Retinal pigment epithelial cell (primary cell): ENCODE measurements around a stretch of chr20.

GRCh38 chr20:1895622-1896159 lies 484 bp downstream of the SIRPA start:
- RRBS, result 29% methylated on average over 3 of the region's 16 CpGs

DNA sequence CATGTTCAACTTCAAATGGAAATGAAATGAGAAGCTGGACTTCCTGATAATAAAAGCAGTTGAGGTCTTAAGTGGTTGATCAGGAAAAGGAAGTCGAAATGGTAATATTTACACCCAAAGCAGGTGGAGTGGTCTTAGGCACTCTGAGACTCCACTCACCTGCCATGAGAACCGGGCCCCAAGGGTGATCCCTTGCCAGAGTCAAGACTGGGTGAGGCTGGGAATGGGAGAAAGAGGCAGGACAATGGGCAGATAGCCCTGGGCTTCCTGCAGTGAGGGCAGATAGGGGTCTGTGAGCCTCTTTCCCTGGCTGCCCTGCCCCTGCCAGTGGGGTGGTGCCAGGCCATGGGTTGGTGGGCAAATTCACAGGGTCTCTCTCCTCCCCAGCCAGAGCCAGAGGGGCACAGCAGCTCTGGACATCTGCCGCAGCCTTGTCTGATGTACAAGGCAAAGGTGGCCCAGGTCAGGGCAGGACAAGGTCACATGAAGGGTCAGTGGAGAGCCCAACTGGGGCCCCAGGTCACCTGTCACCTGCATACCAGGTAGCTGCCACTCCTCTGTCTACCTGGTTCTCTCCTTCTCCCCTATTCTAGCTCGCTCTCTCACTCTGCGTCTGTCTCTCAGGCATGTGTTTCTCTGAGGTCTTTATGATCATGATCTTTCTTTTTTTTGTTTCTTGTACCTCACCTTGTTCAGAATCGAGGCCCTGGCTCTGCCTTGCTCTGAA lies 18.0 kb downstream of the SIRPA start:
- RRBS, result no CpG with 5 or more reads among the region's 6 CpGs

DNA sequence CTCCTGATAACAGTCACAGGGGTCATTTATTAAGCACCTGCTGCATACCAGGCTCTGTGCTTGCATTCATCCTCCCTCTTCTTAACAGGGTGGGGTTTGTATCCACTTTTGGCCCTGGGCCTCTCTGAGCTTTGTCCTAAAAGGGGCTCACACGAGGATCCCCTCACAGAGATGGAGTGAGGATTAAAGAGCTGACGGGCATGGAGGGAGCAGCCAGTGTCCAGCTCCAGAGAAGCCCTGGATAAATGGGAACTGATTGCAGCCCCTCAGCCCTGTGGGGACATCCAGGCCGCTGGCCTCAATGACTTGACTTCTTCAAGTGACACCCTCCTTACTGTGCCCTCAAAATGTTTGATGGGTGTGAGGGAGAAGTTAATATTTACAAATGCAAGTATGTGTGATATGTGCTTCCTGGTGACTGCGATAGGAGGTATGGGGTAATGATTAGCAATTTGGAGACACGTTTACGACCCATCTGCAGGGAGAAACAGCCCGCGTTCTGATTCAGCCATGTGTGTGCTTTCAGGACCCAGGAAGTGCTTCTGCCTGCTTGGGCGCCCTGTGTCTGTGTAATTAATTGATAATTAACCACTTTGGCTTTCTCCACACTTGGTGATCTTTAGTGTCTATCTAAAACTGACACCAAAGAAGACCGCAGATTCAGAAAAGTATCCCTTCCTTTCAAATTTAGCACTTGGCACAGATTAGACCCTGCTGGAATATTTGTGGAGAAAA lies 24.9 kb downstream of the SIRPA start:
- RRBS, result no CpG with 5 or more reads among the region's 10 CpGs

DNA sequence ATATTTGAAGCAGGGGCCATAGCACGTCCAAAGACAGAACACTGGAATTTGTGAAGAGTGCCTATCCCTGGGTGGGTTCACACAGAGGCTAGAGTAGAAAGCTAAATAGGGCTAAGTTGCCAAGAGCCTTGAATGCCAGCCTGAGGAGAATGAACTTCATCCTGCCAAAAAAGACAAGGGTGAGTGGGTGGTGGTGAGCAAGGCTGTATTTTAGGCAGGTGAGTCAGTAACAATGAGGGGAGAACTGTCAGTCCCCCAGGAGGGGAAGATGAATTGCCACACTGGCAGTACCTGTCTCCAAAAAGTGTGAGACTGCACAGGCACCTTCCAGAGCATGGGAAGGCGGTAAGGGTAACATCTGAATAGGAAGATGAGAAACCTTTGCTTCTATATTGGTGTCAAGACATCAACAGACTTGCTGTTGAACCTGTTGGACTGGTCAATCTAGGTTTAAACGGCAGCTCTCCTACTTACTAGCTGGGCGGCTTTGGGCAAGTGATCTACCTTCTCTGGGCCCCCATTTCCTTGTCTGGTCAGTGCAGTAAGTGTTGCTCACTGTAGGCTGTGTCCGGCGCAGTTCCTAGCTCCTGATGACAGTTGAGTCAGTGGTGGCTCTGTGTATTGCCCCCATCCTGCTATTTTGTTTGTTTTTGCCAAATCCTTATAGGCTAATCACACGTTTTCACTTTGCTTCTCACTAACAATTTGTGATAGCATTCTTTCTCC lies 30.9 kb downstream of the STK35 start:
- RRBS, result no CpG with 5 or more reads among the region's 7 CpGs

DNA sequence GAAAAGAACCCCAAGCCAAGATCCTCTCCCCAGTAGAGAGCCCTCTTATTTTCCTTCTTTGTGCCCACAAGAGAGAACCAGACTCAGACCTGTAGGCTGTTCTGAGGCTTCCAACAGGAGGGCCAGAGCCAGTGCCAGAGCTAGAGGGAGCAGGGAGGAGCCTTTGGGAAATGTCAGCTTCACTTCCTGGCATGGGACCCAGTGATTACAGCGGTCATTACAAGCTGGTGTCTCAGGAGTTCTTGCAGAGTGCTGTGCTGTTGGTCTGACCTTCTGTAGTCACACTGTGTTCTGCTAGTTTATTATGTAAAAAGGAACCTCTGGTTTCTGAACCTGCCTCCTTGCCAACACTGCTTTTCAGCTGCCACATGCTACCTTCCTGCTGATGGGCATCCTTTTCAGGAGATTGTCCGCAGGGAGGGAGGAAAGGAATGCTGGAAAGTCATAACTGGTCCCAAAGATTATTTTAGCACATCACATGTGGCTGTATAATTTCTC lies 39.0 kb downstream of the STK35 start:
- RRBS, result no CpG with 5 or more reads among the region's 2 CpGs

GRCh38 chr20:2255491-2256319 lies 40.1 kb upstream of the TGM3 start:
- RRBS, result no CpG with 5 or more reads among the region's 10 CpGs

DNA sequence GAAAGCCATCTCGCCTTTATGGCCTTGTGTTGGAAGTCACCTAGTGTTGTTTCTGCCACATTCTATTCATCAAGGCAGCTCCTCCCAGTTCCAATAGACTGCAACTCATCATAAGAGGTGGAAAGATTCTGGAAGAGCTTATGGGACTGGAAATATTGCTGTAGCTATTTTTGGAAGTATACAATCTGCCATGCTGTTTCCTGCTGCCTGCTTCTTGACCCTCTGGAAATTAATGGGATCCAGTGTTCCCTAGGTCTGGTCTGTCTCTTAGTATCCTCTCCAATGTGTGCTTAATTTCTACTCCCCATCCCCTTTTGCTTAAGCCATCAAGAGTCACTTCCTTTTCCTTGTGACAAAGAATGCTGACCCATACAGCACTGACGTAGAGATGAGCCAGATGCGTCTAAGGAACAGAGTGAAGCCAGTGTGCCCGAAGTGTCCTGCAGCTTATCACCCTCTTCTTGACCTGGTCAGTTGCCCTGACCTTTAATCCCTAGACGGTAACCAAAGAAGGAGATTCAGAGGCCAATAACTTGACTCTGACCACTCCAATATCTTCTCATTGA lies 31.4 kb downstream of the SNRPB start:
- RRBS, result no CpG with 5 or more reads among the region's 5 CpGs

- RRBS, result no CpG with 5 or more reads among the region's 8 CpGs
Observed at GRCh38 chr20:2462469-2463303, 7.9 kb downstream of the SNRPB start.

GRCh38 chr20:2654632-2655774 lies 2.6 kb downstream of the NOP56 start:
- RRBS, result no CpG with 5 or more reads among the region's 20 CpGs

GRCh38 chr20:2656227-2656902 lies 3.9 kb downstream of the NOP56 start:
- RRBS, result no CpG with 5 or more reads among the region's 13 CpGs

GRCh38 chr20:2712257-2713496 lies 20.1 kb downstream of the EBF4 start:
- RRBS, result no CpG with 5 or more reads among the region's 6 CpGs

GRCh38 chr20:2729373-2729822 lies 36.8 kb downstream of the EBF4 start:
- RRBS, result no CpG with 5 or more reads among the region's 5 CpGs

DNA sequence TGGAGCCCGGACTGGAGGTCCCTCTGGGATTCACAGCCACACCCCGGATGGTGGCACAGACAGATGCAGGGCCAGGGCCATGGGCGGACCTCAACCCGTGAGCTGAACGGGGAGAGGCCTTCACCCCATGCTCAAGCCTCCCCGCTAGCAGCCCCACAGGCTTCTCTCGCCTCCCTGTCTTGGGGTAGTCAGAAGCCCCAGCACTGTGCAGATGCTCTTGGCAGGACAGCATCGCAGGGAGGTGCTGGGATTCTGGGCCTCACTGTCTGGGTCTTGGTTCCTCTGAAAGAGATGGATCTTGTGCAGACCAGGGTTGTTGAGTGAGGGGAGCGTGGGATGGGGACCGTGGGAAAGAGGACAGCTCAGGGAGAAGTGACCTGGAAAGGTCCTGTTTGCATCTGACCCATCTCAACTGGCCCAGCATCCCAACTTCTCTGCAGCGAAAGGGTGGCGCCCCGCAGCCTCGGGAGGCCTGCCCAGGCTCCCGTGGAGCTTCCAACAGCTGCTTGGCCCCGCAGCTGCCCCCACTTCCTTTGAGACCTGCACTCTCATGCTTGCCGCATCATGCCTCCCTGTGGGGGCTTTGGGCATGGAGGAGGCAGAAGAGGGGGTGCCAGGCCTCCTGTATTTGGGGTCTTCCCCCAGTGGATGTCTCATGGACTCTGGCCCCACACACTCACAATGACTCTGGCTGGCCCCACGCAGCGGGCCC lies 41.0 kb downstream of the CPXM1 start:
- RRBS, result 100% methylated on average over 2 of the region's 19 CpGs

- RRBS, result 2% methylated on average over 4 of the region's 32 CpGs
Observed at GRCh38 chr20:2819973-2820894, 4.1 kb downstream of the TMEM239 start.

- RRBS, result no CpG with 5 or more reads among the region's 5 CpGs
Observed at GRCh38 chr20:2836005-2836582, 4.4 kb downstream of the PCED1A start.

GRCh38 chr20:2870395-2870824 lies 2.9 kb upstream of the PTPRA start:
- RRBS, result no CpG with 5 or more reads among the region's 3 CpGs

- RRBS, result no CpG with 5 or more reads among the region's 5 CpGs
Observed at GRCh38 chr20:2875713-2876133, 2.4 kb downstream of the PTPRA start.

GRCh38 chr20:2931711-2932553 lies 58.7 kb downstream of the PTPRA start:
- RRBS, result no CpG with 5 or more reads among the region's 4 CpGs

DNA sequence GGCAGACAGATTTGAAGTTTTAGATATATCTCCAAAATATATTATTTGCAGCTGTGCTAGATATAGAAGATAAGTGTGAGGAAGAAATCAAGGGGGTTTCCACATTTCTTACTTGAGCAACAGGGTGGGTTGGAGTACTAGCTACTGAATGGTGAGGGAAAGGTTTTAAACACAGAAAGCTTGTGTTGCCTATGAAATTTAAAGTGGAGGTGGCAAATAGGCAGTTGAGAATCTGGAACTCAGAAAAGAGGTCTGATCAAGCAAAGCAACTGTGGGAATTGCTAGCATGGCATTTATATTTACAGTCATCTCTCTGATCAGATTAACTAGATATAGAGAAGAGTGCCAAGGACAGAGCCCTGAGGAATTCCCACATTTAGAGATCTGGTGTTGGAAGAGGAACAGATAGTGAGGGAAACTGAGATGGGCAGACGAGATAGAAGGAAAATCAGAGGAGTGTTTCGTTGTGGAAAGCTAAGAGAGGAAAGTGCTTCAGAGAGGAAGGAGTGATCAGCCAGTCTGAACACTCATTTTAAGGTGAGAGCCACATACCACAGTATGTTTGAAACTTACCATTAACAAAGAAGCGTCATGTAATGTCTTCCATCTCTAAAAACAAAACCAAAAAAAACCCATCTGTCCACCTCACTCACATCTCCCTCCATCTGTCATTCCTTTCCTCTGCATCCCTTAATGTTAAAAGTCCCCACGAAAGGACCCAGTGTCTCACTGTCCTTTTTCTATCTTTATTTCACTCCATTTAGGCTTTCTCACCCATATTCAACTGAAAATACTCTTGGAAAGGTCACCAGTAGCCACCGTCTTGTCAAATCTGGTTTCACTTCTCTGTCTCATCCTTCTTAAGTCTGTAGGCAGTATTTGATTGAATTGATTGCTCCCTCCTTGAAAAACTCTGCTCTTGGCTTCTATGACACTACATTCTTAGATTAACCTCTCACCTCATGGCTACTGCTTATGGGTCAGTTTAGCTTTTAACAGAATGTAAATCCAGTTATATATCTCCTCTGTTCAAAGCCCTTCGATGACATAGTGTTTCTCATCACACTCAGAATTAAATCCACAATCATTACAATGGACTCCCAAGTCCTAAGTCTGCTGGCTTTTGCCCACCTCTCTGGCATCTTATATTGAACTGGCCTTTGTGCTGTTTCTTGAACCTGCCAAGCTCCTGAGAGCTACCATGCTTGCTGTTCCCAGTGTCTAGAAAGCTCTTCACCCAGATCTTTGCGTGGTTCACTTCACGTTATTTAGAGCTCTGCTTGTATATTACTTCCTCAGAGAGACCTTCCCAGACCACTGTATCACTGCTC lies 59.4 kb upstream of the GNRH2 start:
- RRBS, result no CpG with 5 or more reads among the region's 8 CpGs

DNA sequence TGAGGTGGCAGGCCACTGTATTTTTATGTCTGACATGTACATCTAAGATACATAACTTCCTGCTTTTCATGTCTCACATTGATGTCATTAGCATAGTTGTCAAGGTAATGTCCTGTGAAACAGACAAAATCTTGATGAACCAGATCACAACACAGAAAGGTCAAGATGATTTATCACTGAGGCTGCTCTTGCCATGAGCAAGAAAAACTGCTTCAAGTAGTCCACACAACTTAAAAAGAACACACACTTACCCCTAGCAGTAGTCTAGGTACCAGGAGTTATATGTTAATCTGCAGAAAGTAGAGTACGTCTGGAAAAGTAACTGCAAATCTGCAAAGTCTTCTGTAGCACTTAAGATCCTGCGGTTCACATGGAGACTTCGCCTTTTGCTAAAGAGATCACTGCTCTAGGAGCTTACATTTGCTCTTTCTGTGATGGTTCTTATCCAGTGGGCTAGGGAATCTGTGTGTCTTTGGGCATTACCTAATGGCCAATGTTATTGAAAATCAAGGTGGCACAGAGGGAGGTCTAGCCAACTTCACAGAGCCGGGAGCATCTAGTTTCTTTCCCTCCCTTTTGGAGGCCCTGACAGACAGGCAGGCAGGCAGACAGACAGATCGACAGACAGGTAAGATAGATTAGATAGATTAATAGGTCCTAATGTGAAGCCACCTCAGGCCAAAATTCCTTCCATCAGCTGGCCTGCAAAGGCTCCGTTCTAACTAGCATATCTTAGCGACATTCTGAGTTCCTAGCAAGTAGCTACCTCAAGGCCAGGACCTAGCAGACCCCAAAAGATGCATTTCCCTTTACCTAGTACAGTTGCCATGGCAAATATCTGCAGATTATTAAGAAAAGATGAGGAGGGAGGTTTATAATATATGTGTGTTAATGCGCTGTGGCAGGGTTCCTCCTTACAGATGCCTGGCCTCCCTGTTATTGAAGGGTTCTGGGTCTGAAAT lies 49.8 kb upstream of the GNRH2 start:
- RRBS, result no CpG with 5 or more reads among the region's 8 CpGs